ENCODE measurements around the genes PHOX2B, KCTD8, GNPDA2 and GABRA4.

DNA sequence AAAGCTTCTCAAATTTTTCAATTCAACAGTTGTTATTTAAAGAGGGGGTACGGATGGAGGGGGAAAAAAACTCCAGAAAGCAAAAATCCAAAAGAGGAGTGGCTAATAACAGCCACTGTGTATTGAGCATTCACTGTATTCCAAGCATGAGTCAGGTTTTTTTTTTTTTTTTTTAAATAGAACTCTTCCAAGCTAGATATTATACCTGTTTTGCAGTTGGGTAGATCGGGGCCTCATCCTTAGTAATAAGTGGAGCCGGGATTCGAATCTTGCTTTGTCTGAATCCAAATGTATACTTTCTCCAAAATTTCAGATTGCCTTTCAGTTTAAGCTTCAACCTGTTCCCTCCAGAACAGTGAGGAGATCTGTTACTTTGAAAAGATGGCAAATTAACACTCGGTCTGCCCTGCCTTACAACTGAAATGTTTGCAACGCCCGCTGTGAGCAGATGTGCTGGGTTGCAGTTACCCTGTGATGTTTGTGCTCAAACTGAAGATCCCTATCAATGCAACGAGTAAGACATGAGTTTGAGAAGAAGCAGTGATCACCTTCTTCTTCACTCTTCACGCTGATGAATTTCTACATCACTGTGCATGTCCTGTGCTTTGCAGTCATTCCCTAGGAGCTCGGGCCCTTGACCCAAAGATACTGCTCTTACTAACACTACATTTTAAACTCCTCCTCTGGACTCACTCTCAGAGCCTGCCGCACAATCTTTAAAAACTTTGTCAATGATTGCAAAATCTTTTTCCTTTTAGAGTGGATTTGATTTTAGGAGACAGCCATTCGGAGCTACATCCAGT, 6.1 kb upstream of the RHOH start:
- PRO-cap, result no peak

DNA sequence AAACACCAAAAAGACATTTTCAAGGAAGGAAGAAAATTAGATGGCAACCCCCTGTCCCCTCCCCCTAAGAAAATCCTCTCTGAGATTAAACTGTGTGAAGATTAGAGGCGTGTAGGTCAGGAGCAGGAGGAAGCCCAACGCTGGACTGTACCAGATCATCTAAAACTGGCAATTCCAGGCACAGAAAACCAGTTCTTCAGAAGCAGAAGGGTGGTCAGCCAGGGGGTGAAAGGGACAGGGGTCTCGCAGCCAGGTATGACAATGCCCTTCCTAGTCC, 3.3 kb upstream of the RHOH start:
- PRO-cap, result no peak

- PRO-cap, result no peak
Observed at GRCh38 chr4:40377555-40378090, 42.5 kb downstream of the CHRNA9 start.

GRCh38 chr4:40458442-40459108, 123.4 kb downstream of the CHRNA9 start:
- PRO-cap, result no peak

DNA sequence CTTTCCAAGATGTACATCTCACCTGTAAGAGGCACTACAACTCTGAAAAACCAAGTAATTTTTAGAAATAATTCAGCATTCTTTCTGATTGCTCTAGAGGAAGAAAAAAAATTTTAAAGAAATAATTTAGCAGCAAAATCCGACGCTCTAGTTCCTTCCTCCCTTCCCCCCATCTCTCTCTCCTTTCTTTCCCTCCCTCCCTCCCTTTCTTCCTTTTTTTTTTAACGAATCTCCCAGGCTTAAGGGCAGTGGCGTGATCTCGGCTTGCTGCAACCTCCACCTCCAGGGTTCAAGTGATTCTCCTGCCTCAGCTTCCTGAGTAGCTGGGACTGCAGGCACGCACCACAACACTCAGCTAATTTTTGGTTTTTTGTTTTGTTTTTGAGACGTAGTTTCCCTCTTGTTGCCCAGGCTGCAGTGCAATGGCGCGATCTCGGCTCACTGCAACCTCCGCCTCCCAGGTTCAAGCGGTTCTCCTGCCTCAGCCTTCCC, 75.0 kb downstream of the RBM47 start:
- PRO-cap, result no peak

DNA sequence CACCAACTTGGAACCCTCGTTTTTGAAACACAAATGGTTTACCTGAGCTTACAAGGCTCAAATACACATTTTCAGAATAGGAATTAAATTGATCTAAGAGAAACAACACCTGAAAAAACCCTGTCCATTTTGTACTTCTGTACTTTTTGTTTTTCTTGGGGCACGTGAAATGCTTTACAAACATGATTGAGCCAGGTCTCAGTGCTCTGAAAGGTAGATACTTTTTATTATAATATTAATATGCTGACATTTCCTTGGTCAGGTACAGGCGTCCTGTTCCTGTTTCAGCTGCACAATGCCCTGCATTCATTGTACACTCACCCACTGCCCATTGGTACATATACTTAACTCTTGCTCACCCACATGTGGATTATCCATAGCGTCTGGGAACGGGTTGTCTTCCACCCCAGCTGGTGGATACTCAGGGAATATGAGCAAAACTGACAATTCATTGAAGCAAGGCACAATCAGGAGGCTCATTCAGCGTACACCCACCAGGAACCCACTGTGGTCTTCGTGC, 4.4 kb downstream of the RBM47 start:
- PRO-cap, result no peak

DNA sequence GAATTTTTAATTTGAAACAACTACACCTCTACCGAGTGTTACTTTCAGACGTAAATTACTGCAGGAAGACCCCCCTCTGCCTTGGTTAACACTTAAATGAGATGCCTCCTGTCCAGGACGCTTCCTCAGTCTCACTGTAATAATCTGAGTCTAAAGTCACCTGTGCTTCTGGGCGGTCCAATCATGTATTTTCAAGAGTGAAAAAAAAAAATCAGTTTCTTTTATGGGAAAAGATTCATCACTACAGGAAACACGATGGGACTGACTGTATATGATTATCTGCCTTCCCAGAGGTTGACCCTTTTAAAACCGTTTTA, 796 bp downstream of the RBM47 start:
- PRO-cap, result no peak

- PRO-cap, result no peak
Observed at GRCh38 chr4:40718913-40719413, 30.8 kb upstream of the NSUN7 start.

GRCh38 chr4:40990394-40991130, 223.8 kb downstream of the APBB2 start:
- PRO-cap, result no peak

DNA sequence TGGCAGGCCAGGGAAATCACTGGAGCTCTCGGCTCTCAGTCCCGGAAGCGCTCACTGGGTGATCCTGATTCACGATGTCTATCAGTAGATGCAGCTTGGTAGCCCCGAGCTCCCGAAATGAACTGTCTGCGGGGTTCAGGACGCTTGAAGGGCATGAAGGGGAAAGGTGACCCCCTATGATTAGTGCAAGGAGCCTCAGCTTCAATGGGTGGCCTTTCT, 104.8 kb downstream of the UCHL1 start:
- PRO-cap, result no peak

GRCh38 chr4:41544956-41545847, 7.2 kb downstream of the LIMCH1 start:
- PRO-cap, result no peak

DNA sequence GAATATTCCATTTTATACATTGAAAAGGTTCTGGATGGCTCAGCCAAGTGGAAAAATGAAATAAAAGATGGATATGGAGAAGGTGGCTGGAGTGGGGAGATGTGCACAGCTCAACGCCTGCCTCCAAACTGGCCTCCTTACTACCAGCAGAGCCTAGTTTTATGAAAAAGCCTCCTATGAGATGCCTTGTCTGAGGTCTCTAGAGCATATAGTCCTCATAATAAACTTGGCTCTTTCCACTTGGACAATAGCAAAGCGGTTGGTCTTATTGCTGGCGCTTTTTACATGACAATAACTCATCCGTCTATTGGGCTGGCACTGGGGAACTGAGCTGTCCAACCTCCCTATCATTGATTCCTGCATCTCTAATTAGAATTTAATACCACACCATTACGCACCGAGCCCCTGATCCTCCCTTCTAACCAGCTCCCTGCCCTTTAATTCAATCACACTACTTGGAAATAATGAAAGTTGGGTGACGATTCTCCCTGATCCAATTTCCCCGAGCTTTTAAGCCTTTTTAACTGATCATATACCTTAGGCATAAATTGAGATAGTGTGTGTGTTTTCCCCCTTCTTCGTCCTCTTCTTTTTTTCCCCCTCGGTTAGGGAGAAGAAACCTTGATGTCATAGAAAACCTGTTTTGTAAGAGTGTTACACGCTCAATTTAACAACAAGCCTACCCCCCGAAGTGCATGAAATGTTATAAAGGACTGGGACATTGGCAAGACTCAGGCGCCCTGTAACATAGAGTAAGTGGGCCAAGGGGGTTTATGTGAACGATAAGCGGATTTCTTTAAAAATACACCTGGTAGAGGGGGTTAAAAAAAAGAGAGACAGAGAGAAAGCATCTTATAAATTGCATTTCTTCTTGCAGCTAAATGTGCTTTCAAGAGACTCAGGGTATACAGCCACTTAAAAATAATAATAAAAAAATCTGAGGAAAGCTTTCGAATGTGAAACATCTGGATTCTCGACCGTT, at the start of gene PHOX2B:
TSS of gene PHOX2B (minus strand) at position 135 of the 982 bp plus-strand sequence.
- PRO-cap, result no peak

DNA sequence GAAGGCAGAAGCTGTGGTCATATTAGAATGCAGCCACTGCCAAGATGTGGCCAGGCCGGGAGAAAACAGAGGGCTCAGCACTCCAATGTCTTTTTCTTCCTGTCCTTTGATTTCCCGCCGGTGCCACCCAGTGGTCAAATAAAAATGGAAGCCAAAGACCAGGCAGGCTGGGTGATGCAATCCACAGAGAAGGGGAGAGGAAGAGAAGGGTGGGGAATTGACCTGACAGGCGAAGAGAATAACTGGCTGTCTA, 94.9 kb upstream of the SHISA3 start:
- PRO-cap, result no peak

DNA sequence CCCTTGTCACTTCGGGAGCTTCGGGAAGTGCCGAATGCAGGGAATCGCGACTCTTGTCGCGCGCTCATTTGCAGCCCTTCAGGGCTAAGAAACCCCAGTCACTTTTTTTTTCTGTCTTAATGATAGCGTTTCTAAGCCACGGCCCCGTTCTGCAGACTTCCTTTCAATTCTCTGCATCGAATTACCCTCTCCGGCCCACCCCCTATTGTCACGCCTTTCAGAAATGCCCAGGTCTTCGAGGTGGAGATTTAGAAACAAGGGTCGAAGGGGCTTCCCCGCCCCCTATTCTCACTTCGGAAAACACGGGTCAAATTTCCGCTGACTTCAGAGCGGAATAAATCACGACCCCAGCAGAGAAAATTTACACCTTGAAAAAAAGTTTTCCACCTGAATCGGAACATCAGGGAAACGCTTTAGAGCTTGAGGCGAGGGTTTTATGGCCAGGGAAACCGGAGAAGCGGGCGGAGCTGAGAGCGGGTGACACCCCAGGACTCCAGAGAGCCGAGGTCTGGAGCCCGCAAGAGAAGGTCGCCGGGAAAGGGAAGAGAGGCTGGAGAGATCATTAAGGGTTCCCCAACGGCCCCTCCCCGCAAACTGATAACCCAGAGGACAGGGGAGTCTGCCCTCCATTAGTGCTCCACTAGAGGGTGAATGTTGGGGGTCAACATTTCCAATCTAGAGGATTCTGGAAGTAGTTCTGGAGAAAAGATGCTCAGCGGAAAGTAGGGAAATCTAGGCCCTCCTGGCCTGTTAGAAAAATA, 1.6 kb downstream of the SHISA3 start:
- PRO-cap, result no peak

GRCh38 chr4:42627769-42628741, 28.9 kb downstream of the ATP8A1 start:
- PRO-cap, result no peak

GRCh38 chr4:42628742-42629055, 28.2 kb downstream of the ATP8A1 start:
- PRO-cap, result no peak

GRCh38 chr4:44448433-44449418, at the start of gene KCTD8:
TSS of gene KCTD8 (minus strand) at chr4:44448809.
- PRO-cap, result bidirectional peak, plus-strand start at chr4:44448707, minus-strand start at chr4:44448629; unidirectional peak, minus-strand start at chr4:44448807

GRCh38 chr4:44725598-44726726, at the start of gene GNPDA2:
TSS of gene GNPDA2 (minus strand) at chr4:44726556.
- PRO-cap, result bidirectional peak, plus-strand start at chr4:44726219, minus-strand start at chr4:44726061; bidirectional peak, plus-strand start at chr4:44726662, minus-strand start at chr4:44726588

DNA sequence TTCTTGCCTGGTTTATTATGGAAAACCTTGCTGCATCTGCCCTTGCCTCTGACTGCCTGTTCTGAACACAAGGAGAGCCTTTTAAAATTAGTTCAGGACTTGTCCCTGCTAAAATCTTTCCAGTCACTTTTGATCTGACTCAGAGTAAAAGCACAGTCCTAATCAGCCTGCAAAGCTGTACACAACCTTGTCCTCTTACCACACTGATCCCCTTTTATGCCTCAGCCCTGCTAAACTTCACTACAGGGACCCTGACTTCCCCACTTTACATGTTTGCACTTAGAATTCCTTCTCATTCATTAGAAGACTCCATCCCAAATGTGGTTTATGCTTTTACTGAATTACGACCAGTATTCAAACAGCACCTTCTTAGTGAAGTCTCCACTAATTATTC, 6.4 kb downstream of the GABRA4 start:
- PRO-cap, result no peak

- PRO-cap, result no peak
Observed at GRCh38 chr4:46993287-46994089, at the start of gene GABRA4. TSS of gene GABRA4 (minus strand) at chr4:46993581.

Data from right cardiac atrium (tissue), 1 donor.